H4 (cell line): ENCODE measurements around the genes RIPK3 and NFATC4.

GRCh38 chr14:24196144-24196422, 842 bp upstream of the TM9SF1 start:
- RAMPAGE, long total RNA = no peak

DNA sequence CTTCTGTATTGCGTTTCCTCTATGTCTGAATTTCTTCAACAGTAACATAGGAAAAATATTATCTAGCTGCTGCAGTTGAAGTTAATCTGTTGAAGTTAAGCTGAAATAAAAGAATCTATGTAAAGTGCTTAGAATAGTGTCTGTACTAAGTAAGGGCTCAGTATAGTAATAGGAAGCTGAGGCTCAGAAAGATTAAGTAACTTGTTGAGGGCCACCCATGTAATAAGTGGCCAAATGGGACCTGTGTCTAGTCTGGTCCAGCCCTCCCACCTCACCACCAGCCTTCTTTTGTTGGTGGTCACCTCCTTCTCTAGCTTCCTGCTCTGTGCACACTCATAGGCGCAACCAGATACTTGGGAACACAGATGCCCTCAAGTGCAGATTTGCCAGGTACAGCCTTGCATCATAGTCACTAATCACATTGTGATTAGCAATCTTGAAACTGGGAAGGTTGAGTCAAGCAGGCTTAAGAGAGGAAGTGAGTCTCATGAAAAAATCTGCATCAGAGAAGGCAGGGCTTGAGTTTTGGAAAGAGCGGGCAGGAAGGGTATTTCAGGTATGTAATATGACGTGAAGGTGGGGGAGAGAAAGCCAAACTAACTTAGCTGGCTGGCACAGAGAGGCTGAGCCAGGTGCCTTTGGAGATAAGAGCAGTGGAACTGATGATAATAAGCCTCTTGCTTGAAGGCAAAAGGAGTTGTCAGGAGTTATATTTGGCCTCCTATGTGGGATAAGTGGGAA, 2.6 kb upstream of the RABGGTA start:
- RAMPAGE, long total RNA = no peak

- RAMPAGE, long total RNA = no peak
Observed at GRCh38 chr14:24337071-24337589, 2.3 kb upstream of the ADCY4 start.

DNA sequence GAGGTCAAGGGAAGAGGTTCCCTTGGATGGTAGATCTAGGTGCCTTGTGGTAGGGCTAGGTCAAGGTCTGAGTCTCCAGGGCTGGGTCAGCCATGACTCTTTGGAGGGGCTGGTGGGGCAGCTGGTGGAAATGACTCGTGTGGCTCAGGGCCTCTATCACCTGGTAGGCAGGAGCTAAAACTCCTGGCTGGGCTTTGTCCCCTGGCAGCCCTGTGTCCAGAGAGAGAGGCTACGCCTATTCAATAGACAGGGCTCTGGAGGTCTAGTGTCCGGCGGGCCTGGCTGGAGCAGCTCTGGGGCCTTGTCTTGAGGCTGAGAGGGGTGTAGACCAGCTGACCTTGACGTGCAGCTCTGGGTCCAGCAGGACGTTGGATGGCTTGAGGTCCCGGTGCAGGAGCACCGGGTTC, 1.1 kb downstream of the RIPK3 start:
- RAMPAGE, long total RNA = no peak

DNA sequence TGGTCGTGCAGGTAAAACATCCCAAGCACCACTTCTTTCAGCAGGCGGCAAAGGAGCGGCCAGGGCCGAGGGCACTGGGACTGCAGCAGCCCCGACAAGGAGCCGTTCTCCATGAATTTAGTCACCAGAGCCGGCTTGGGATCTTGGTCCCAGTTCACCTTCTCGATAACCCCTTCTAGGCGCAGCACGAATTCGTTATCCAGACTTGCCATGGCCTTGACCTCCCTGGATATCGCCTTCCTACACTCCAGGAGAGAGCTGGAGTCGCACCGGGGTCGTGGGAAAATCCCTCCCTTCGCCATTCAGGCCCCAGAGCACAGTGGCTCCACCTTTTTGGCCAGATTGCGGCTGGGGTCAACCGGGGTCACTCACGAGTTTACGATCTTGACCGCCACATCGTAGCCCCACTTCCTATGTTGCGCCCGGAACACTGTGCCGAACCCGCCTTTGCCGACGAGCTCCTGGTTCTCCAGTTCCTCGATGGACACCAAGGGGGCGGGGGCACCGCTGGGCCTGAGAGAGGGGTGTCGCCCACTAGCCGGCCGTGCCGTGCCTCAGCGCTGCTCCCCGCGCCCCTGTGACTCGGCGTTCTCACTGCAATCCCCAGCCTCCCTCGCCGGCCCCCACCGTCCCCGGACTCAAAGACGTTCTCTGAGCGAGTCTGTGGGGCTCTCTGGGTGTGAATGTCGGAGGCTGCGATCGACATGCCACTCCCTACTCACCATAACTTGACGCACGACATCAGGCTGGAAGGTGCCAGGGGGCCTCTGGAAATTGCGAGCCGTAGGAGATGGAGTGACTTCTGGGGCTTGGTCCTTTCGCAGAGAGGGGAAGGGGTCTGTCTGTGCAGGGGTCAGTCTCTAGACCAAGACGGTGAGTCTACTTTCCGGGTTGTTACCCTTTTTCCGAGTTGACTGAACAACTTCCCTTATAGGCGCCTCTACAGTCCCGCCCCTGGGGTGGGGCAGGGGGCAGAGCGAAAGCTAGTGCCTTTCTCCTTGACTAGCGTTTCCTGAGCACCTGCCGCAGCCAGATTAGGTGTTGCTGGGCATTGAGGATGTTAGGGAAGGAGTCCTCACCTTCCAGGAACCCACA, at the start of gene RIPK3:
Gene RIPK3 (minus strand): TSS at position 907 of the 1,095 bp plus-strand sequence.
- RAMPAGE, long total RNA = no peak

GRCh38 chr14:24367755-24368313, at the start of gene NFATC4:
NFATC4 (plus strand) TSS chr14:24368184.
- RAMPAGE, long total RNA = no peak

DNA sequence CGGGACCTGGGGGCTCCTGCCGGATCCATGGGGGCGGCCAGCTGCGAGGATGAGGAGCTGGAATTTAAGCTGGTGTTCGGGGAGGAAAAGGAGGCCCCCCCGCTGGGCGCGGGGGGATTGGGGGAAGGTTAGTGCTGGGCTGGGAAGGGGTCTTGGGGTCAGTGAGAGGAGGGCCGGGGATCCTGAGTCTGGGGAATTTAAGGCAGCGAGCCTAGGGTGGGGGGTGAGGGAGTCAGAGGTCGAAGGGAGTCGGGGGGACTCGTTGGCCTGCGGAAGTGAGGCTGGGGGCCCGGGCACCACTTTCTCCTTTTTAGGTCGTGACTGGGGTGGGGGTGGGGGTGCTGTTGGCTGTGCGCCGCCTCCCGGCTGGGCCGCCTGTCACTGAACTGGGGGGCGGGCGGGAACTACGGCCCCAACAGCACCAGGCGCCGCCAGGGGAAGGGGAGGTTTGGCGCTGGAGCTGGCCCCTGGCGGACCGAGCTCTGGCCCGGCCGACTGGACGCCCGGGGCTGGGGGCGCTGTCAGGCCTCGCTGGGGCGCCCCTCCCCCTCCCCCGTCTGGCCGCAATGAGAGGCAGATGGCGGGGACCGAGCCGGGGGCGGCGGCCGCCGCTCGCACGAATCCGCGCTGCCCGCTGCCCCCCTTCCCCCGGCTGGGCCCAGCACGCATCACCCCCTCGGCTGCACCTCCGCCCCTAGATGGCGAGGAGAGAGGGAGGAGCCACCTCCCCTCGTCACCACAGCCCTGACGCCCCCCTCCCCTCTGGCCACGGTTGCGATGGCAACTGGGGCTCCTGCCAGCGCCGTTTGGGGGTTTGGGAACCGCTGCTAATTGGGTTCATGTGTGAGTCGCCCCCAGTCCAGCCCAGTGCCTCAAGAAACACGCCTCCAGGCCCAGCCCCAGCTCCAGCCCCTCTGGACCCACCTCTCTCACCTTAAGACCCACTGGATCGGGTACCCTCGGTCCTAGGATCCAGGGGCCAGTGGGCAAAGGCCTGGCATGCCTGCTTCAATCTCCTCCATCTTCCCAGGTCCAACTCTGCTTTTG, 653 bp downstream of the NFATC4 start:
- RAMPAGE, long total RNA = no peak

DNA sequence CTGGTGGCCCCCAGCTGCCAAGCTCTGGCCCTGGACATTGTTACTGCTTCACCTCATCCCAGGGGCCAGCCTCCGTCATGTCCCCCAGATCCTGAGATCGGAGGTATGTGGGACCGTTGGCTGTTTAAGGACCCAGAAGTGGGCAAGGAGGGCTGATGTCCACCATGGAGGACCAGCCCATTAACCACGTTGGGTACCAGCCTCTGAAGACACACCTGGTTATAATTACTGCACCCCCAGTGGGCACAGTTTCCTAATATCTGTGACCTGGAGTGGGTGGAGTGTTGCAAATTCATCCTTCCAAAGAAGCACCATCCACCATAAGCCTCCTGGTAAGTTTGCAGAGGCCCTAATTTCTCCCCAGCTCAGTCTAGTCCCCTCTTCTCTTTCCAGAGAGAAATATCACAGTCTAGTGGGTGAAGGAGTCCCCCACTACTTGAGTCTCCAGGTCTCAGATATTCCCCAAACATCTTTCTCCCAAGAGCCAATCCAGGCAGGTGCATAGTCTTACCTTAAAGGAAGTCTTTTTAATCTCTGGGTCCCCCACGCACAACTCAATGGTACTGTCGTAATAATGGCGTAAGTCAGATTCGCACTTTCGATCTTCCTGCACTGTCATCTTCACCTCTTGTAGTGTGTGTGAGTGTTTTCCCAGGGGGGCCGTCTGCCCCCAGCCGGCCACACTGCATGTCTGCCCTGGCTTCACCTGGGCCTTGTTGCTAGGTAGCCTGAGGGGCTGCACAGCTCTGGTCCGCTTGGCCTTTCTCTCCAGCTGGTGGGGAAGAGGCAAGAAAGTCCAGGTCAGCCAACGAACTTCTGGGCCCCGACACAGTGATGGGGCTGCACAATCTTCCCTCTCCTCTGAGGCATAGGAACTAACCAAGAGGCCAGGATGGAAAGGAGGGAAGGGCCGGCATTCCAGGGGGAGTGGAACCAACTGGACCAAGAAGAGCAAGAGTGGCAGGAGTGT, 2.4 kb downstream of the GZMB start:
- RAMPAGE, long total RNA = no peak

DNA sequence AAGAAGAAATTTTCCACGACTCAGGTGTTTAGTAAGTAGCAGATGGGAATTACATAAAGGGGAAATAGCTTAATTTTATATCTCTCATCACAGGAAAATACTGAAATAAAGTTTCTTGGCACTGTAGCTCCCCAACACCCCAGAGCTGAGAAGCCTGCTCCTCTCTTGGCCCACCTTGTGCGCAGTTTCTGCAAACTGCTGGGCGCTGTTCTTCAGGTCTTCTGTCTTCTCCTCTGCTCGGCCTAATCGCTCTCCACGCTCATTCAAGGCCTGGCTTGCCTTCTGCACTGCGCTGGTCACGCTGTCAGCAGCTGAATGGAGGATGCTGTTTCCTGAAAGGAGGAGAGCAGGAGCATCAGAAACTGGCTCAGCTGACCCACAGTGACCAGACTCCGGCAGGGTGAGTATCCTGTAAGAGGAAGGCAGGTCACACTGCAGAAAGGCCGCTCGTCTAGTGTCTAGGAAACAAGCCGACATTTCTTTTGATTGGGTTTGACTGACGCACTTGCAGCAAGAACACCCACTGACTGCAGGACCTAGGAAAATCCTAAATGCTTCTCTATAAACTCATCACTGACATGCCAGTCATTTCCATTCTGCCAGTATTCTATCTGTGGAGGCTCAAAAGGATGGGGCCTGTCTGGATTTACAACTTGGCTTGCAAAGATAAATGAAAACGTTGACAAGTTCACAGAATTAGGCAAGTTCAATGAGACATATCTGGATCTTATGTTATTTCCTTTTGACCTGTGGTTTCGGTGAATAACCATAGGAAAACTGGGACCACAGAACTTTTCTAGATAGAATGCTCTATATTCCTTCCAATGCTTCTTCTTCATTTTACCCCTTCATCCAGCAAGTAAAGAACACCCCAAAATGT, 185.1 kb upstream of the GZMB start:
- RAMPAGE, long total RNA = no peak

GRCh38 chr14:24954430-24955059, 95.4 kb downstream of the STXBP6 start:
- RAMPAGE, long total RNA = no peak

- RAMPAGE, long total RNA = no peak
Observed at GRCh38 chr14:28317854-28318675, 448.5 kb upstream of the FOXG1 start.

- RAMPAGE, long total RNA = no peak
Observed at GRCh38 chr14:30893239-30893730, 18.9 kb downstream of the COCH start.

- RAMPAGE, long total RNA = no peak
Observed at GRCh38 chr14:30894156-30894886, 20.0 kb downstream of the COCH start.

DNA sequence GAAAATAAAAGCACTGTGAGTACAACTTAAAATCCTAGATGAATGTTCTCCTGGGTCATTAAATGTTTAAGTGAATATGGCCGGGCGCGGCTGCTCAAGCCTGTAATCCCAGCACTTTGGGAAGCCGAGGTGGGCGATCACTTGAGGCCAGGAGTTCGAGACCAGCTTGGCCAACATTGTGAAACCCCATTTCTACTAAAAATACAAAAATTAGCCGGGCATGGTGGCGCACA, 1.0 kb upstream of the STRN3 start:
- RAMPAGE, long total RNA = no peak

- RAMPAGE, long total RNA = no peak
Observed at GRCh38 chr14:31171713-31172330, 35.8 kb downstream of the HECTD1 start.

- RAMPAGE, long total RNA = no peak
Observed at GRCh38 chr14:31229423-31230427, 22.1 kb upstream of the HECTD1 start.

DNA sequence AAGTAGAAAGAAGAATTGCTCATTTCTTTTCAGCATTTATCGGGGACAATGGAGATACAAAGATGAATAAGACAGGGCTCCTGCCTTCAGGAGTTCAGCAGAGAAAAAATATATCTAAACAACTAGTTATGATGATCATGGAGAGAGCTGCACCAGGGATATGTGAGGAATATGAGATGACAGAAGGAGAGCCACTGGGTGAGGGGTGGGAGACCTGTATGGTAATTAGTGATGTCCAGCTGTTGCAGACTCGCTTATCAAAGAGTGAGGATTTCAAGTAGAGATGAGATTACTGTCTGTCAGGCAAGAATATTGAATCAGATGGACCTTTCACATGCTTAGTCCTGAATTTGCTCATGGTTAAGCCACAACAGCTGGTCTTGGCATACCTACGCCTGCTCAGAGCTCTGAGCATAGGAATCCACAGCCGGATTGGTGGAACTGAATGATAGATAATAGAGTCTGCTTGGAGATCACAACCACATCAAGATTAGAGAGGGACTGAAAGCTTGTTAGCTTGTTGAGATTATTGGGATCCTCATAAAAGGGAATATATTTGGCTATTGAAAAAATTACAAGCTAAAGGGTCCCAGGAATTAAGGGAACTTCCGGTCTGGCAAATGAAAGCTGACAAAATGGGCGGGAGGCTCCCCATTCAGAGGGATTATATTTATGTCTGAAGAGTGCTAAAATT, 115.2 kb upstream of the ARHGAP5 start:
- RAMPAGE, long total RNA = no peak

- RAMPAGE, long total RNA = no peak
Observed at GRCh38 chr14:32006540-32007133, 70.5 kb upstream of the ARHGAP5 start.

DNA sequence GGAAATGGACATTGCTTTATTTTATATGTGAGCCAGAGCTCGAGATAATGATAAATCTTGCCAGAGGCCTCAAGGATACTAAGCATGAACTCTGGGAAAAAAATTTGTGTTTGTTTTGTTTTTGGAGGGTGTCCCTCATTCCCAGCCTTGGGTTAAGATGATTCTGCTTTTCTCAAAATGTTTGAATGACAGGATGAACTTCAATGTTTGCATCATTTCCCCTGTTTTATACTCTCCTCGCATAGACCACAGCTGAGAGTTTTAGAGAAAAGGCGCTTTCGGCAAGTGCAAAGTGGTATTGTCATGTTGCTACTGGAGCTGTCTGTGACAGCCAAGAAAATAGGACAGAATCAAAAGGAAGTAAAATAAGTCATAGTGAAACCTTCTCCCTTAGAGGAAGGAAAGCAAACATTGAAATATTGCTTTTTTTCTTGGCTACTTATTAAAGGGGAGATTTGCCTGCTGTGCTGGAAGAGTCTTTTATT, 33.6 kb upstream of the ARHGAP5 start:
- RAMPAGE, long total RNA = no peak

DNA sequence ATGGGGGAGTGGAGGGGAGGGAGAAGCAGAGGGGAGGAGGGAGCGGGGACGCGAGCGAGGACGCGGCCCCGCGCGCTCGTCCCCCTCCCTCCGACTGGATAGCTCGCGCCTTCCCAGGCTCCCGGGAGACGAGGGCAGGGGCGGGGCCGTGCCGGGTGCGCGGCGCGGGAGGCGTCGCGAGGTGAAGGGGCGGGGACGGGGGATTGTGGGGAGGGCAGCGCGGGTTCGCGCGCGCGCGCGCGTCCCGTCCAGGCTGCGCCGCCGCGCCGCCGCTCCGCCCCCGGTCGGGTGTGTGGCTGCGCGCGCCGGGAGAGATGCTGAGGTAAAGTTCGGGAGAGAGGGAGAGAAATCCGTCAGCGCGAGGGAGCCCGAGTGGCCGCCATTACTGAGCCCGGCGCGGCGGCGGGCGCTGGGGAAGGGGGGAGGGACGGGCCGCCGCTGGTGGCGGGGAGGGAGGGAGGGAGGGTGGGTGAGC, 335 bp upstream of the ARHGAP5 start:
- RAMPAGE, long total RNA = start-site peak on the plus strand centred at position 263 of the sequence, 50 bp wide, 14 reads